ENCODE results near the gene CCL4.

DNA sequence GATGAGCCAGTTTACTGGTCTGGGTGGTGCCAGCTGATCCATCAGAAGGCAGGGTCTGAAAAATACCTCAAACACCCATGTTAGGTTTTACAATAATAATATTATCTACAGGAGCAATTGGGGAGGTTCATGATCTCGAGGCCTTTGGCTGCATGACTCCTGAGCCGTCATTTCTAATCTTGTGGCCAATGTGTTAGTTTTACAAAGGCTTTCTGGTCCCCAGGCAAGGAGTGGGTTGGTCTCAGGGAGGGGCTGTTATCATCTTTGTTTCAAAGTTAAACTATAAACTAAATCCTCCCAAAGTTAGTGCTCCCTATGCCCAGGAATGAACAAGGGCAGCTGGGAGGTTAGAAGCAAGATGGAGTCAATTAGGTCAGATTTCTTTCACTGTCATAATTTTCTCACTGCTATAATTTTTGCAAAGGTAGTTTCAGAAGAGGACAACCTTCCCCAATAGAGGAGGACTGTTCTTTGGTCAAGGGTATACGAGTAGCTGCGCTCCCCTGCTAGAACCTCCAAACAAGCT, 9.1 kb upstream of the CCL5 start:
- PRO-cap, result no peak

GRCh38 chr17:36082269-36083051, 7.5 kb downstream of the CCL3 start:
- PRO-cap, result no peak

- PRO-cap, result no peak
Measured at GRCh38 chr17:36103265-36104178, at the start of gene CCL4. TSS of gene CCL4 (plus strand) at chr17:36103827.

DNA sequence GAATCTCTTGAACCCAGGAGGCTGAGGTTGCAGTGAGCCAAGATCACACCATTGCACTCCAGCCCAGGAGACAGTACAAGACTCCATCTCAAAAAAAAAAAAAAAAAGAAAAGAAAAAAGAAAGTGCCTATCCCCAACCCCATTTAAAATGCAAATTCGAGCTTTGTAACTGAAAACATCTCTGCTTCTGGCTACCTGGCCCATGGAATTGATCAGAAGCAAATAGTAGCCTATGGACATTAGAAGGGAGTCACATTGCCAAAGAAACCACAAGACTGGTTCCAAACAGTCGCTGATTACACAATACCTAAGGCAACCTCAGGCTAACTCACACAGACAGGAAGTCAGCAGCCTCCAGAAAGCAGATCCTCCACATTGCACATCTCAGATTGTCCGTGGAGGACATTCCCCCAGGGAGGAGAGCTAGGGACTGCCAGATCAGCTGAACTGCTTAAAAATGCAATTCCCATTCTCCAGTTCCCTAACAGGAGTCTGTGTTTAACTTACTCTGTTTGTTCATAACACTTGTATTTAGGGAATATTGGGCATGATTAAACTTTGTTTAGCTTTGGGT, 4.3 kb downstream of the CCL3L3 start:
- PRO-cap, result no peak

DNA sequence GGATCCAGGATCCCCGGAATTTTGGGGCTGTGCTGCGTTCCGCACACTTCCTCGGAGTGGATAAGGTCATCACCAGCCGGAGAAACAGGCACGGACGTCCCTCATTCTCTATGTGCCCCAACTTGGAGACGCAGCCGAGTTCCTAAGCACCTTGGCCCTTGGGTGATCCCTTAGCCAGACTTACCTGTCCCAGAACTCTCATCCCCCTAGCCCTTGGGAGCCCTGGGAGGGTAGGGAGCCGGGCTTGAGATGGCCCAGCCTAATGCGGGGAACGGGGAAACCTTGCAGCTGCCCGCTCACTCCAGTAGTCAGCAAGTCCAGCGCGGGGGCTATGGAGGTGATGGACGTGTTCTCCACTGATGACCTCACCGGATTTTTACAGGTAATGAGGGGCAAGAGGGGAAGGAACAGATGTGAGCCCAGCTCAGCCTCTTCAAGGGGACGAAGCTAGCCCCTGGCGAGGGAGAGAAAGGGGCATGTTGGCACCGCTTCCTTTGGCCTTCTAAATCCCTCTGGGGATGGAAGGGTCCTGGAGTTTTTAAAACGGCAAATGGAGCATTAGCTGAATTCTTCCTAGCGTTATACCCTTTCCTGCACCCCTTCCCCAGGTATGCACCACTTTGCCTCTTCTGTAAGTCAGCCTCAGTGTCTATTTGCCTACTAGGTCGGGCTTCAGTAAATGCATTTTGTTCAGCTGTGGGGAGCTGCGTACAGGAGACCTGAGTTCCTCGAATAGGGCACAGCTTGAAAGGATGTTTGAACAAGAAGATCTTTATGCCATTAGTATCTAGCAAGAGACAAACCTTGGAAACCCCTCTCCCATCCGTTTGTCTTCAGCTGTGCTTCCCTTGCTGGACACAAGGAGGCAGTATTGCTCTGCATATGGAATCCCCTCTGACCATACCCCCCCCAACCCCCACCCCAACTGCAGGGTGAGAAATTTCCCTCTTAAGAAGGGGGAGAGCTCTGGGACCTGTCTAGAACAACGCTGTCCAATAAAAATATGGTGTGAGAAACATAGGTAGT, 1.2 kb downstream of the MRM1 start:
- PRO-cap, result bidirectional peak, plus-strand start at position 46 of the sequence, minus-strand start at position 58 of the sequence; bidirectional peak, plus-strand start at position 510 of the sequence, minus-strand start at position 319 of the sequence

GRCh38 chr17:36641641-36642600, 40.5 kb downstream of the MRM1 start:
- PRO-cap, result no peak

GRCh38 chr17:36950067-36950471, 1.3 kb downstream of the AATF start:
- PRO-cap, result no peak

- PRO-cap, result no peak
Measured at GRCh38 chr17:37086823-37087230, 138.1 kb downstream of the AATF start.

DNA sequence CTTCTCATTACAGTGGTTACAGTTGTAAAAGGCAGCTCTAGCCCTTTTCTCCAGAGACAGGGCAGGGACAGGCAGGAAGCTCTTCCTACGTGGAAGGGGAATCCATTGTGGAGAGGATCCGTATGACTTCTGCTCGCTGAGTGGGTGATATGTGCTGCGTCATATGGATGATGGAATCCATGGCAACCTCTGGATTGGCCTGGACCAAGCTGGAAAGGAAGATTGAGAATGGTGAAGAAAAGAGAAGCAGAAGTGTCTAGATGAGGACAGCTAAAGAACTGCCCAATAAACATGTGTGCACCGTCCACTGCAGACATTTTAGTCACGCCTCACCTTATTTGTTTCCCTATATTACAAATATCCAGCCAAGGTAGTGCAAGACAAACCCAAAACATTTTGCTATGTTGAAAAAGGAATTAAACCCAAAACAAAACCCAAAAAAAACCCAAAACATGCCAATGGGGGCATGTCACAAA, 138.5 kb downstream of the AATF start:
- PRO-cap, result no peak

- PRO-cap, result no peak
Measured at GRCh38 chr17:37089915-37090543, 141.3 kb downstream of the AATF start.

DNA sequence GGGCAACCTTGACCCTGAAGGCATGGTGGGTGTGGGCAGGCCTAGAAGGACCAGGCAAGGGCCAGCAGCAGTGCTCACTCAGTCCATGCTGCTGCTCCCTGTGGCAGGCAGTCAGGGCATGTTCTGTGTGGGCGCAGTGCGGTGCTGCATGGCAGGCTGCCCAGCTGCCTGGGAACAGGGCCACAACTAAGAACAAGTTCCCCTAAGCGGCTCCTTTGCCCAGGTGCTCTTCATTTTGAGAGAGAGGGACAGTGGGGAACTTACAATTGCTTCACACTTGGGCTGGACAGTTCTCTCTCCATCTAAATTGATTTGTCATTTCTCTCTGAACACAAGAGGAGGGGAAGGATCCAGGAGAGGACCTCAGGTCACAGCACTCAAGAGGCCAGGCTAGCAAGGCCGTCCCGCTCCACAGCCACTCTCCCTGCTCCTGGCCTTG, 158.8 kb downstream of the AATF start:
- PRO-cap, result no peak

- PRO-cap, result no peak
Measured at GRCh38 chr17:37300570-37301104, 75.1 kb upstream of the C17orf78 start.

DNA sequence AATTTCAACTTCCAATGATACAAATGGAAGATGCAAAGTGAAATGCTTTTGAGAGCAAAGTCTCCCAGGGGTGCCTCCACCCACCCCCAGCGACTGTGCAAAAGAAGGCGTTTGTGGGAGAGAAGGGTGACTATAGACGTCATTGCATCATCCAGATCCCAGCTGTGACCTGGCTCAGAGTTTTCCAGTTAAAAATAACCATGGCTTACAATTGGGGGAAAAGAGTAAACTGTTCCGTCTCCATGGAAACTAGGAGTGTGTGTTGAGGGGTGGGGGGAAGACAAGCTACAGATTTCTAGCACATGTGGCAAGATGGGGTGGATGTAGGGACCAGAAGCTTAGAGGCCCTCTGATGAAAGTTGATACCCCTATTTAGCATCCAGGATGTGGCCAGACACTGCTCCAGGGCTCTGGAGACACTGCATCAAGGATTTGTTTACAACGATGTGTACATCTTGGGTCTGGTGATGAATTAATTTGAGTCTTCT, 6.4 kb upstream of the DUSP14 start:
- PRO-cap, result no peak

DNA sequence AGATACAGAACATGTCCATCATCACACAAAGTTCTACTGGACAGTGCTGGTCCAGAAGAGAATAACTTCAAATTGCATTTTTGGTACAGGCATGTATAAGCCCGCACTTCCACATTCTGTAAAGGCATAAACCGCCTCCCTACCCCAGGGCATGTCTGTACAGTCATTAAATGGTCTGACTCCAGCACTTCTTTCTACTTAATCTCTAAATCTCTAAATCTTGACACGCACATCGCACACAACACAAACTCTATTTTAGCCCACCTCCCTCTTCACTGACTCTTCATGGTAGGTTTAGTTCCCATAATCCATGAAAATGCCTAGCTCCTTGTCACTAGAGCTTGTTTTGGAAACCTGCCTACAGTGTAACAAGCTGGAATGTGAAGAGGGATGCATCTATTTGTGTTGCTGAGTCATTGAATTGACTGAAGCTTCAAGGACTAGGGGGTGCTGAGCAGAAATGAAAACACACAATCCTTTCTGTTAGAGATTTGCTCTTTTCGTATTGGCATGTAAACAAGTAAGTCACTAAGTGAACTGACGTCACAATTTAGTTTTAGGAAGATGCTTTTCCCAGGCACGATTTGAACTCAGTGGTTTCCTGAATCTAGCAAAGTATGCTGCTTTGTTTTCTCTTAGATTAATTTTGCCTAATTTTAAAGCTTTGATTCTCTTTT, 1.6 kb upstream of the DUSP14 start:
- PRO-cap, result unidirectional peak, plus-strand start at position 436 of the sequence; unidirectional peak, plus-strand start at position 593 of the sequence

GRCh38 chr17:37683469-37684013, 40.3 kb upstream of the DDX52 start:
- PRO-cap, result no peak

DNA sequence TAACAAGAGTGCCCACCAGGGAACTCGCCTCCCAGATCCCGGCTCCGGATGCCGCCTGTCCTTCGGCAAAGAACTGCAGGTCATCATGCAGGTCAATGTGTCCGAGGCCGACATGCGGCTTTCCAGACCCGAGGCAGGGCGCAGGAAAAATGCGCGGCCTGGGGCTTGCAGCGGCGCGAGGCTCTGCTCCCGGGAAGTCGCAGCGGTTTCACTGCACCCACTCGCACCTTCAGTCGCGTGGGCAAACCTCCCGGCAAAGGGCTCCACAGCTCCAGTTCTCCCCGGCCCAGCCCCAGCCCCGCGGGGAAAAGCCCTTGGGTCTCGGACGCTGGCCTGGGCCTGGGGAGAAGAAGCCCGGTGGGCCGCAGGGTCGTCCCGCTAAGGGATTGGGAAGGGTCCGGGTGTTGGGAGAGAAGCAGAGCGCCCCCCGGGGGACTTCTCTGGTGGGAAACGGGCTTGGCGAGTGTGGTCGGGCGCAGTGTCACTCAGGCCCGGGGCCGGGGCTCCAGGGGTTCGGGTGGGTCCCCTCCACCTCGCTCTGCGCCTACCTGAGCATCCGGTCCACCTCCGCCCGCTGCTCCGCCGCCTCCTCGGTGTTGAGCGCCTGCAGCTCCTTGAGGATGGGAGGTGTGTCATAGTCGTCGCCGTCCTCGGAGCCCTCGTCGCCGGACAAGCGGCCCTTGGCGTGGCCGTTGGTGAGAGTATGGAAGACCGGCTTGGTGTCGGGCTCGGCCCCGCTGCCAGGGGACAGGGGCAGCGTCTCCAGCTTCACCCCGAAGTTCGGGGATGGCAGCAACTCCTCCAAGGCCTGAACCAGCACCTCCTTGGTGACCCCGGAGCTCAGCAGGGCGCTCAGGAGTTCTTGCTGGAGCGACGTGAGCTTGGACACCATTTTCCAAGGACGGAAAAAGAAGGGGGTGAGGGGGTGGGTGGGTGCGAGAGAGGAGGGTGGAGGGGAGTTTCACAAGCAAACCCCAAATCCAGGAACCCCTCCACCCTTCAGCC, 564 bp downstream of the HNF1B start:
- PRO-cap, result bidirectional peak, plus-strand start at position 440 of the sequence, minus-strand start at position 388 of the sequence; bidirectional peak, plus-strand start at position 672 of the sequence, minus-strand start at position 675 of the sequence; bidirectional peak, plus-strand start at position 858 of the sequence, minus-strand start at position 903 of the sequence

GRCh38 chr17:38403302-38403861, 24.9 kb upstream of the ARHGAP23 start:
- PRO-cap, result no peak

- PRO-cap, result bidirectional peak, plus-strand start at chr17:38414935, minus-strand start at chr17:38414820
Measured at GRCh38 chr17:38414744-38415314, 13.4 kb upstream of the ARHGAP23 start.

- PRO-cap, result no peak
Measured at GRCh38 chr17:38455858-38456708, 27.8 kb downstream of the ARHGAP23 start.

- PRO-cap, result no peak
Measured at GRCh38 chr17:38510012-38511163, 82.1 kb downstream of the ARHGAP23 start.

Data from Calu3 (cell line).